Panc1 (cell line): ENCODE results near the genes HEYL, OXCT2 and CAP1.

GRCh38 chr1:39593976-39594458 lies 17.4 kb upstream of the PABPC4 start:
- RRBS, 2 experiments, result no CpG with 5 or more reads among the region's 9 CpGs

- RRBS, 2 experiments, result 2 to 3% methylated on average over 21 of the region's 76 CpGs
Measured at GRCh38 chr1:39639485-39640457, at the start of gene HEYL. Gene HEYL (minus strand): TSS chr1:39639643.

DNA sequence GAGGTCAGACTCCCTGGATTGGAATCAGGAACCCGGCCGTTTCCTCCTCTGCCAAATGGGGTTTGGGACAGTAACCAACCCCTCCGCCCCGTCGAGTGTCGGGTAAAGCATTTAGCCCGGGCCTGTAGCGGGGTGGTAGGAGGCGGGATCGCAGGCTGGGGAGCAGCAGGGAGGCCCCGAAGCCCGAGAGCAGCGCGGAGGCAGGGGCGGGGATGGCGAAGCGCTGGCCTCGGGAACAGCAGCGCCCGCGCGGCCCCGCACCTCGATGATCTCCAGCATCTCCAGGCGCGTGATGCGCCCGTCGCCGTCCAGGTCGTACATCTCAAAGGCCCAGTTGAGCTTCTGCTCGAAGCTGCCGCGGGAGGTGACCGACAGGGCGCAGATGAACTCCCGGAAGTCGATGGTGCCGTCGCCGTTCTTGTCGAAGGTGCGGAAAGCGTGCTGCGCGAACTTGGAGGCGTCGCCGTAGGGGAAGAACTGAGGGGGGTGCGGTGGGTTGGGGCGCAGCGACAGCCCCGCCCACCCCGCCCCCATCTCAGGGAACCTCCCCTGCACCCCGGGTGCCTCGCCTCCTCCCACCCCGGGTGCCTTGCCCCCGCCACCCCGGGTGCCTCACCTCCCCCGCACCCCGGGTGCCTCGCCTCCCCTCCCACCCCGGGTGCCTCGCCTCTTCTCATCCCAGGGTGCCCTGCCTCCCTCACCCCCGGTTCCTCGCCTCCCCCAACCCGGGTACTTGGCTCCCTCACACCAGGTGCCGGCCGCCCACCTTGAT lies 7.4 kb downstream of the HPCAL4 start:
- RRBS, 2 experiments, result 46 to 54% methylated on average over 10 of the region's 69 CpGs

DNA sequence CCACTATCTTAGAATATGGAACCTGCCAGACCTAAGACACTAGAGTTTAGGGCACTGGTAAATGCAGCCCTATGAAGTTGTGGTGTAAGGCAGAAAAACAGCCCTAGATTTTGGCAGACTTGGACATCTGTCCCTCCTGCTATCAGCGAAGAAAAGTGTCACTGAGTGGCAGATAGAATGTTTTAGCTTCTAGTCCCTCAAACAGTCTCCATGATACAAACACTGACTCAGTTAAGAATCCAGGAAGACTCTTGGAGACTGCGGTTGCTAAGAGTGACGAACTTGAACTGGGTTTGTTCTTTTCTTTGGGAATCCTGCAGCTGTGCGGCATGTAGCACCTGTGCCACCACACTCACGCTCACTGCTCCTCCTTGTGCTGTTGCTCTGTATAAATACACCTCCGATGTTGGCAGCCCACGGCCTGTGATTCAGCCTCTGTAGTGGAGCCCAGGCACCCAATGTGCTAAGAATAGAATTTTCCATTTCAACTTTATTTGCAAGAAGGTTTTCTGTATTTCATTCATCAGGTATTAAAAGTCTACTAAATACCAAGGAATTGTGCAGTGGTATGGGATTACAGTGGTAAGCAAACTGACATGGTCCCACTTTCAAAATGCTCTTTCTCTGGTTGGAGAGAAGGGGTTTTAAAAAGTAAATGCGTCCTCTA lies 5.5 kb upstream of the PPIE start:
- RRBS, 2 experiments, result no CpG with 5 or more reads among the region's 8 CpGs

DNA sequence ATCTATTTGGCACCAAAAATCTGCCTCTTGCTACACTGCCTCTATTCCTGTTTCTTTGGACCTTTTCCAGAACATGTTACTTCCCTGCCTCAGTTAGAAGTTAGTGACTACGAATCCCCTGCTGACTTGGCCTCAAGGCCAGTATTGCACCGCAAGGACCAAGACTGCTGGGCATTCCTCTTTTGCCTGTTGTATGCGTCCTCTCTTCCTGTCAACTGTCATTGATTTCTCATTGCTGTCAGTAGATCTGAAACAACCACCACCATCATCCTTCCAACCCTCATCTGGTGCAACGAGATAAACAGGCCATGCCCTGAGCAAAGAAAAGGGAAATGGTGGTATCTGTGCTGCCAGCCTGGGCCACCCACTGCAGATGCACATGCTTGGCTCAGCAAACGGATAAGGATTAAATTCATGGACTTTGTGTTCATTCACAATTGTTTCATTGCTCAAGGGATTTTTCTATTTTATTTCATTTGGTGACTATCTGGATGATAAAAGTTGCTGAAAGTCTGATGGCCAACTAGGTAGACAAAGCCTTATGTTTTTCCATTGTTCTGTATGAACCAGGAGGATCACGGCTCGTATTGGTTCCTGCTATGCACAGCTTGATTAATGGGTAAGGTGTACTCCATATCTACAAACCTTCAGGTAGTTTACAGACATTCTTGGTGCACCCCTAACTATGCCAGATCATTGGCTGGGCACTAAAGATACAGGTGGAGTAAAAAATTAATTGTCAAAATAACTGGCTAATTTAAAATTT lies 13.6 kb downstream of the OXCT2 start:
- RRBS, 2 experiments, result no CpG with 5 or more reads among the region's 7 CpGs

GRCh38 chr1:39771171-39771679 lies at the start of gene OXCT2:
Gene OXCT2 (minus strand): TSS chr1:39771348.
- RRBS, 2 experiments, result 39 to 40% methylated on average over 3 of the region's 46 CpGs

GRCh38 chr1:39882474-39883392 lies 571 bp downstream of the TRIT1 start:
- RRBS, 2 experiments, result 2 to 9% methylated on average over 6 of the region's 33 CpGs

DNA sequence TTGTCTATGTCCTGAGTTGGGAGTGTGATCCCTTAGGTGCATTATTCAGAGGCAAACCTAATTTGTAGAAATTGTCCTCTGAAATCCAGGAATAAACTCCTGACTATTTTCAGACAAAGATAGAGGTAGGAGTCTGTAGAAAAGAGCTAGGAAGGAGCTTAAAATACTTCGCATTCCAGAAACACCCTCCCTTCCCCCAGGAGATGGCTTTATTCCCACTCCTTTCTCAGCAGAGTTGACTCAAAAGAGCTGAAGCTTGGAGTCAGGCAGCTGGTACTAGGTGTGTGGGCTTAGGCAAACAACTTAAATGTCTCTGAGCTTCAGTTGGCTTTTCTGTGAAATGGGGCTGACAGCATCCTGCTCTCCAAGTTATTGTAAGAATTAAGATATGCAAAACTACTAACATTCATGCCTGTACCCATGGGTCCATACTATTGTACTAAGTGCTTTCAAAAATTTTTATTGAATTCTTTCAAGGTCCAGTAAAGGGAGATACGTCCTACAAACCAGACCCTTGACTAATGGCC lies 8.5 kb downstream of the MYCL start:
- RRBS, 2 experiments, result no CpG with 5 or more reads among the region's 2 CpGs

DNA sequence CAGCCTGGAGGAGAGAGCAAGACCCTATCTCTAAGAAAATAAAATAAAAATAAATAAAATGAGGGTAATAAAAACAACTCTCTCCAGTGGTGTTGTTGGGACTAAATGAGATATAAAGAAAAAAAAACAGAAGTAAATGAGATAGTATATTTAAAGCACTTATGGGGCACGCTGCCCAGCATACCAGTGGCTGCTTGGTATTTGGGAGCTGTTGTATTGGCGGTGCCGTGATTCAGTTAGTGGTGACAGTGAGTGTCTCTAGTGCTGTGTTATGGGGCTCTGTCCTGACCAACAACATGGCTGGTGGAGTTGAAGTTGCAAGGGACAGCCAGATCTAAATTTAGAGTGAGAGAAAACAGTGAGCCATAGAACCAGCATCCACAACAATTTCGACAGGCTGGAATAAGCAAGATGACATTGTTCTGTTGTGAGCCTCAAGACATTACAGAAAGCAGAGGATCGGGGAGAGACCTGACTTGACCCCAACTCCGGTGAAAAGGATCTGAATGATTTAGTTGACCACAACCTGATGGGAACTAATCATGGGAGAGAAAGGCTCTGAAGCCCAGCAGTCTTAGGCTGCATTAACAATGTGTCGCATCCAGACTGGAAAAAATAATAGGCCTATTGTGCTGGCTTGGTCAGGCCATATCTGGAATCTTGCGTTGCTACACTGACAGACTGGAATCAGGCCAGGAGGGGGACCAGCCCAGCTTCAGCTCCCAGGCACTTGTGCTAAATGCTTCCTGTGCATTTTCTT lies 2.4 kb upstream of the MFSD2A start:
- RRBS, 2 experiments, result no CpG with 5 or more reads among the region's 8 CpGs

GRCh38 chr1:40040536-40041167 lies at the start of gene CAP1:
Gene CAP1 (plus strand): TSS chr1:40040729.
- RRBS, 2 experiments, result 2 to 6% methylated on average over 24 to 26 of the region's 50 CpGs

GRCh38 chr1:40257104-40257617 lies 875 bp upstream of the ZMPSTE24 start:
- RRBS, 2 experiments, result no CpG with 5 or more reads among the region's 16 CpGs

DNA sequence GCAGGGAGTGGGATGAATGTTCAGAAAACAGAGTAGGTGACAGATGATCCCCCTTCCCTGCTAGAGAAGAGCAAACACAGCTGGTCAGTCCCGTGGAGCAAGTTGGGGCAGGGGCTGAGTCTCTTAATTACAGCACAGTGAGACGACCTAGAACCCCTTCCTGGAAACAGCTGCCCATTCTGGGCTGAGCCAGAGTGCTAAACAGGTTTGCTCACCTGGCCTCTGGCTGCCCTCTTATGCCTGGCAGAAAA lies 22.3 kb upstream of the COL9A2 start:
- RRBS, 2 experiments, result no CpG with 5 or more reads among the region's 2 CpGs

GRCh38 chr1:40341898-40342675 lies 25.0 kb upstream of the COL9A2 start:
- RRBS, 2 experiments, result no CpG with 5 or more reads among the region's 6 CpGs

DNA sequence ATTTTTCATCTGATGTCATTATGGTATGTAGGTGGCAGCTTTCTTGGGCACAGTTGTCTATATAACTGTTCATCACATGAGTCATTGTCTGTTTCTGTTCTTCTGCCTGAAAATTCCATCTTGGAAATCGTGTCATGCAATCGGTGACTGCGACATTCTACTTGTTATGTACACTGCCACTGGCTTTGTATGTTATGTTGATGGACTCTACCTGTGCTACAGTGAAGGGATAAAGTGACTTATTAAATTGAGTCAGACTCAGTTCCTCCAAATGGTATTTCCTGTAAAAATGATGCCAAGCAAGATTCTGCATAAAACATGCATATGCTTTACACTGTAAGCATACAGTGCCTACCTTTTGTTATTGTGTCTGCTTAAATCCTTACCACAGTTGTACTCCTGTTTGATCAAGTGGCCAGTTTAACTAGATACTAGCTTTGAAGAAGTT lies 8.6 kb downstream of the SMAP2 start:
- RRBS, 2 experiments, result no CpG with 5 or more reads among the region's 3 CpGs

- RRBS, 2 experiments, result no CpG with 5 or more reads among the region's 3 CpGs
Measured at GRCh38 chr1:40384149-40384855, 10.8 kb downstream of the SMAP2 start.

- RRBS, 2 experiments, result no CpG with 5 or more reads among the region's 33 CpGs
Measured at GRCh38 chr1:40387972-40388948, 14.7 kb downstream of the SMAP2 start.

DNA sequence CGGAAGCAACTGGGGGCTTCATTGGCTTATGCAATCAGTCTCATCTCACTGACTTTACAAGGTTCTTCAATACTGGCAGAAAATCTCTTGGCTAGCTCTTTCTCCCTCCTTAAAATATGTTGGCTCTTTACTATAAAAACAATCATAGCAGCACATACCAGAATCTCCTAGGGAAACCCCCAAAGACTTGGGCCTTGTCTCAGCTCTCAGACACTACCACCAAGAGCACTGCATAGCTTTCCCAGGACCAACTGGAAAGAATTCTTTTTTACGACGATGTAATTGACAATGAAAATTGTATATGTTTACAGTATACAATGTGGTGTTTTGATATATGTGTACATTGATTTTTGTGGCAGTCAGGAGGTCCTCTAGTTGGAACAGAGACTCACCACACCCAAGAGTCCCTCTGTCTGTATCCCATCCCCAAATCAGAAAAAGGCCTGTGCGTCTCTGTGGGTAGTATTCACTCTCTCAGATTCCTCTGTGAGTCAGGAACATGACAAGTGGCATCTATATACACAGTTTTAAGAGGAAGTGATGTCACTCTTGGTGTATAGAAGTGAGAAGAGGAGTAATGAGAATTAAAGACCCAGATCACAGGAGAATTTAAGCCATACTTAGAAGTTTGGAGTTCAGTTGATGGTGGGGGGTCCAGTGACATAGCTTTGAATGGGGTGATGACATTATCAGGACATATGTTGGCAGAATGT lies 21.1 kb downstream of the SMAP2 start:
- RRBS, 2 experiments, result no CpG with 5 or more reads among the region's 4 CpGs

DNA sequence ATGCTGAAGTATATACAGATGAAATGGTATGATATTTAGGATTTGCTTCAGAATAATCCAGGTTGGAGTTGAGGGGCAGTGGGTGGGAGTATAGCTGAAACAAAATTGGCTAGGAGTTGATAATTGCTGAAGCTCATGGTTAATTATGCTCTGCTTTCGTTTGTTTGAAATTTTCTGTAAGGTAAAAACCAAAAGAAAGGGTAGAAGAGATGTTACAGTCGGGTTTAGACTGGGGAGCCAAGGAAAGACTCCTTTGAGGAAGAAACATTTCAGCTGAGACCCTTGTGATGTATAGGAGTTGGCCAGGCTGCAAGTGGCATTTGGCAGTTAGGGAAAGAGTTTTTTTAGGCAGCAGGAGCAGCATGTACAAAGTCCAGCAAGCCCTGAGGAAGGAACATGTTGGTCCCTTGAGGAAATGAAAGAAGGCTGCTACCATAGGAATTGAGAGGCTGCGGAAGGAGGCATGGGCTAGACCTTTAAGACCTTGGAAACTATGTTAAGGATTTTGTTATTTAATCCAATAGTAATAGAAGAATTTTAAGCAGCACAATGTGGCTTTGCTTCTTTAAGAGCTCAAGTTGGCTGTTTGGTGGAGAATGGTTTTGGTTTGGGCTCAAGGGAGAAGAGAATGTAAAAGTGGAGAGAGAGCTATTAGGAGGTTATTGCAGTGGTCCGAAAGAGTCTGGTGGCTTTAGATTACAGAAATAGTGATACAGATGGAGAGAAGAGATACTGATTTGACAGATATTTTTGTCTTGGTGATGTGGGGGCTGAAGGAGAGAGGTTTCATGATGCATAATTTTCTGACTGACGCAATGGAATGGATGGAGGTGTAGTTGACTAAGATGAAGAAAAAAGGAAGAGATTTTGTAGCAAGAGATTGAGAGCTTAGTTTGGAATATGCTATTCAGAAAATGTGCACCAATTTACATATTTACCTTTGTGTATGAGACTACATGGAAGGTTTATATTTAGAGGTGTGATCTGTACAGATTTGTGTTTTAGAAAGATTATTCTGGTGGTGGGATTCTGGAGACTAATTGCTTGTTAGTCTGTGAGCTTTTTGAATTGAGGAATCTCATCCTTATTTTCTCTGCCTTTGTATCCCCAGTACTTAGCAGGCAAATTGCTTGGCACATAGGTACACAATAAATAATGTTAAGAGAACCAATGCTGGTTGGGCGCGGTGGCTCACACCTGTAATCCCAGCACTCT lies 26.7 kb downstream of the SMAP2 start:
- RRBS, 2 experiments, result no CpG with 5 or more reads among the region's 7 CpGs

DNA sequence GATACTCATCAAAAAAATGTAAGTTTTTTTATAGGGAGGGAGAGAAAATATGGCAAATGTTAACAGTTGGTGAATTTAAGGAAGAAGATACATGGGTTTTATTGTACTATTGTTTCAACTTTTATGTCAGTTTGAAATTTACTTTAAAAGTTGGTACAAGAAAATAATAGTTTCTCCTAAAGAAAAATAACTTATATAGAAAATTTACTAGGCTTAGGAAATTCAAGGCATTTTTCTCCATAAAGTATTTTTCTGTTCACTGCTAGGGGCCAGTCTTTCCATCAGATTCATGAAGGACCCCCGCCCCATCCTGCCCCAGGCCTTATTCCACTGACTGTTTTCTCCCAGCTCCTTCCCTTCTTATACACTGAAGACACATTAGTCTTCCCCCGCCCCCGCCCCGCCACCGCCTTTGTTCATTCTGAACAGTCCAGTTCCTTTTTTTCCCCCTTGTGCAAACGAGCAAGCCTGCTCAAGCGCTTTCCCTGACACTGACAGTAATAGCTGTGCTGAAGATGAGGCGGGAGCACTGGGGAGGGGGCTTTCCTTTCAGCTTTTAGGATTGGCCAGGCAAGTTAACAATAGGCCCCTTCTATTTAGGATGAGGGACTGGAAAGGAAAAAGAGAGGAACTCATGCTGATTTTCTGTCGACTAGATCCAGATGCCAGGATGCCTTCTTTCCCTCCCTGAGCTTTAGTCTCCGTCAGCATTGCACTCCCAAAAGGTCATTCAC lies 29.0 kb upstream of the ZFP69B start:
- RRBS, 2 experiments, result no CpG with 5 or more reads among the region's 10 CpGs